Cerebral cortex (tissue), 2 donors: ENCODE measurements around the gene MVD.

GRCh38 chr16:87982783-87983266, 31.6 kb downstream of the BANP start:
- PRO-cap, 2 experiments = no peak in any of the 2 experiments

GRCh38 chr16:88170512-88170825, 212.3 kb upstream of the ZNF469 start:
- PRO-cap, 2 experiments = no peak in any of the 2 experiments

GRCh38 chr16:88234231-88235436, 148.1 kb upstream of the ZNF469 start:
- PRO-cap, 2 experiments = no peak in any of the 2 experiments

DNA sequence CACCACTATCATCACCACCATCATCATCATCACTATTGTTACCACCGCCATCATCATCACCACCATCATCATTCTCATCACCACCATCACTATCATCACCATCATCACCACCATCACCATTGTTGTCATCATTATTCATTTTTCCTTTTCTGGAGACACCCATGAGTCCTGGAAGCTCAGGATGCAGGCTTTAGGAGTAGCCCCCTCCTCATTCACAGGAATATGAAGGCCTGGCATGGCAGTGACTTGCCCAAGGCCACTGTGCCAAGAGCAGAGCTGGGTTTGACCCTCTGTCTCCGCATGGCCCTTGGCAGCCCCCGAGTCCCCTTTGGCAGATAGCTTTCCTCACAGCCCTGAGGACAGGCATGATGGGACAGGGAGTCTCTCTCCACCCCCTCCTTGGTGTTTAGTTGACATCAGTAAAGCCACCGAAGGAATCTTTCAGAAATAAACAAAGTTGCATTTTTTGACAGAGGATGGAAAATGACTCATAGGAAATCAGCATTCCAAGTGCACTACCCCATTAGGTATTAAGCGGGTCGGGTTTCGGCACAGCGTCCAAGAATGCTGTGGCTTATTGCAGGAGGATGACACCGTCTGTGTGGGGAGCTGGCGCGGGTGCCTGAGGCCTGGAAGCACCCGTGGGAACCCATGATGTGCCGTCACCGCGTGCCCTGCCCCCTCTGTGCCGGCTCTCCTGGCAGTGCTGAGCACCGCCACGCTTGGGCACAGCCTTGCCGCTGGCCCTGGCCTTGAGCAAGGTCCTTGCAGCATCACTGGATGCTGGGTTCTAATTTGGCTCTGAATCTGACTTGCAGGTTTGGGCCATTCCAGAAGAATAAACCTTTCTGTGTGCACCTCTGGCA, 50.8 kb upstream of the ZNF469 start:
- PRO-cap, 2 experiments = no peak in any of the 2 experiments

DNA sequence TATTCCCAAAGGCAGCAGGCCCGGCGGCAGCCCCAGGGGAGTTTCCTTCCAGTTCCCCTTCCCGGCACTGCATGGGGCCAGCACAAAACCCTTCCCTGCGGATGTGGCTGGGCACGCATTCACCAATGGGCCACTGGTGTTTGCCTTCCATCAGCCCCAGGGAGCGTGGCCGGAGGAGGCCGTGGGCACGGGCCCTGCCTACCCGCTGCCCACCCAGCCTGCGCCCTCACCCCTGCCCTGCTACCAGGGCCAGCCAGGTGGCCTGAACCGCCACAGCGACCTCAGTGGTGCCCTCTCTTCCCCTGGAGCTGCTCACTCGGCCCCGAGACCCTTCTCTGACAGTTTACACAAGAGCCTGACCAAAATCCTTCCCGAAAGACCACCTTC, 24.8 kb upstream of the ZFPM1 start:
- PRO-cap, 2 experiments = no peak in any of the 2 experiments

DNA sequence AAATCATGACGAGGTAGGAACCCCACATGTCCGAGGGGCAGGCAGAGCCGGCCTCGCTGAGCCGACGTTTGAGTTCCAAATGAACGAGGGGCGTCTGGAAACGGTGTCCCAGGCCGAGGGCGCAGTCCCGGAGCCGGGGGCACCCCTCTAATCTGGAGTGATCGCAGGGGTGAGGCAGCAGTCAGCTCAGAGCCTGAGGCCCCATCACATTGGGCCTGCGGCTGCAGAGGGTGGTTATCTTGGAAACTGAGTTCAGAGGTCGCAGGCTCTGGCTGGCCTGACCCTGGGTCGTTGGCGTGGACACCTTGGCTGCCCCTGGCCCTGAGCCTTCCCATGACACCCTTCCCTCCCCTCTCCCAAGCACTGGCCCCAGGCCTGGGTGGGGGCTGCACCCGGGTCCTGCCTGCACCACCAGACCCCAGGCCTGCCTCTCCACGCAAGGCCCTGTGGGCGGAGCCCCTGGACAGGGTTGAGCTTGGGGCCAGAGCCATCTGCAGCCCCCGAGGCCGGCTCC, 45.5 kb downstream of the ZFPM1 start:
- PRO-cap, 2 experiments = no peak in any of the 2 experiments

DNA sequence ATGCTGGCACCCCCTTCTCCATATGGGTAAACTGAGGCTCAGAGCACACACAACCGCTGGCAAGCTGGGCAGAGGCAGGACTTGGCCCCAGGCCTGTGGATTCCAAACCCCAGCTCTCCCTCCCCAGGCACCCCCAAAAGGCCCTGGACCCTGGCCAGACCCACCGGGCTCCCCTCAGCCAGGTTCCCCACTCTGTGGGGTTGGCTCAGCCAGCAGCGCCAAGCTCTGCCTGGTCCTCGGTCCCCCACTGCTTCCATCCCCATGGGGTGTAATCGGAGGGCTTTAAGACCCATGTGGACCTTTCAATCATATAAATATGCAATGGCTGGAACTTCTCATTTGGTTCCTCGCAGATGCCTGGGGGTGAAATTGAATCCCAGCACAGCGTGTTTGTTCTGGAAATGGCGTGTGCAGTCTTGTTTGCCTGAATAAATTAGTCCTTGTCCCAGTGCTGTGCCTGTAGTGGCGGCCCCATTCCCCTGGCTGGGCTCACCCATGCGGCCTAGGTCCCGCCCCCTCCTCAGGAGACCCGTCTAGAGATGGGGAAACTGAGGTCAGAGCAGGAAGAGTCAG, 57.2 kb downstream of the ZFPM1 start:
- PRO-cap, 2 experiments = no peak in any of the 2 experiments

DNA sequence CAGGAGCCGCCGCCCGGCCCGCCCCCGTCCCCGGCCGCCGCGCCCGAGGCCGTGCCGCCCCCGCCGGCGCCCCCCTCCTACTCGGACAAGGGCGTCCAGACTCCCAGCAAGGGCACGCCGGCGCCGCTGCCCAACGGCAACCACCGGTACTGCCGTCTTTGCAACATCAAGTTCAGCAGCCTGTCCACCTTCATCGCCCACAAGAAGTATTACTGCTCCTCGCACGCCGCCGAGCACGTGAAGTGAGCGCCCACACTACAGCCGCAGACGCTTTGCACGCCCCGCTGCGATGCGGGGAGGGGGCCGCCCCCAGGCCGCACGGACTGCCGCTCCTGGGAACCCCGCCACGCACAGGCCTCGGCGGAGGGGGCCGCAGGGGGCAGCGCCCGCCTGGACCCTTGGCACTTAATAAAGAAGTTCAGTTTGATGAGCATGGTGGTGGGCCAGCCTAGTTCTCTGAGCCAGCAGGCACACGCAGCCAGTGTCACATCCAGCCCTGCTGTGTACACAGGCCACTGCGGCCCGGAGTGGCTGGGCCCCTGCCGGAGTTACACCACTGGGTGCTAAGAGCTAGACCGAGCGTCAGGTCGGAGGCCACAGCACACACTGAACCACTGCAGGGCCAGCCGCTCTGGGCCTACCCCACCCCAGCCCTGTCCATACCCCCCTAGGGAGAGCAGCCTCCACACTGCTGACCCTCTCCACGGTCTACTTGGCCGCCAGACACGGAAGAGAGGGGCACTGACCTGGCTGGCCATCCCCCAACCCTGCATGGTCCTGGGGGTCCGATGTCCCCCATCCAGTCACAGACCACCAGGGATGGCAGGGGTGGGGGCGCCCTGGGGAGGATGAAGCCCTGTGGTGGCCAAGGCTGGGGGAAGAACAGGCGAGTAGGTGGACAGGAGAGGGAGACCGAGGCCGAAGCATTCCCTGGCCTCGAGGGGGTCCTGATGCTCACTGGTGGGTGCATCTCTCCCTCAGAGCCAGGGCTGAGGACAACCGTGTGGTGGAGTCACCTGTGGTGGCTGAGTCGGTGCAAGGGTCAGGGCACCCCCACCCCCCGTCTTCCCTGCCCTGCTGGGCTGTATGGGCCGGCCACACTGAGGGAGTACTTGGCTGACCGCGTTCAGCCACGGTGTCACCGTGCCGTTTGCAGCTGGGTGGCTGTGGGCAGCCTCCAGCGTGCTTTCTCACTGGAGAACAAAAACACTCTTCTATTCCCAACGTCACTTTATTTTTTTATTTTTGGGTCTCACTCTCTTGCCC, 35.0 kb upstream of the ZC3H18 start:
- PRO-cap, 2 experiments = no peak in any of the 2 experiments

DNA sequence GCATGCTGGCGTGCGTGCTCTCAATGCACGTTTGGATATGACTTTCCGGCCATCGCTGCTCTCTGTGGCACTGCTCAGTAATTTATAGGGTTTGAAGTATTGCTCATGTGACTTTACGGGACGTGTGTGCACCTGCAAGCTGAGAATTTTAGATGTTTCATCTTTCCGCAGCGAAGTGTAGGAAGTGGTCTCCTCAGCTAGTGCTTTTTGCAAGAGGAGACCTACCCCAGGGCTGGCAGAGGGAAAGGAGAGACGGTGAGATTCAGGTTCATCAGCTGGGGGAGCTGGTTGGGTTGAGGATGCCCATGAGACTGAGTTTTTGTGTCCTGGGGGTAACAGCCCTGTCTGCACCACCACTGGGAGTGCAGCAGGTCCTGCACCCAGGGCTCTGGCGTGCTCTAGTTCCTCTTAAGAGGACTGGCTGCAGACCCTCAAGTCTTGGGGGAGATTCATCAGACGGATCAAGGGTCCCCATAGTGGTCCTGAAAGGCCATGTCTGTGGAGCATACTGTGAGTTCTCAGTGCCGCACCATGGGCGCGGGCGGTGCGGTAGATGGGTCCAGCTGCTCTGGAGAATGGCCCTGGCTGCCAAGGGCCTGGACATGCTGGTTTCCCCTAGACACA, 8.9 kb downstream of the ZC3H18 start:
- PRO-cap, 2 experiments = no peak in any of the 2 experiments

DNA sequence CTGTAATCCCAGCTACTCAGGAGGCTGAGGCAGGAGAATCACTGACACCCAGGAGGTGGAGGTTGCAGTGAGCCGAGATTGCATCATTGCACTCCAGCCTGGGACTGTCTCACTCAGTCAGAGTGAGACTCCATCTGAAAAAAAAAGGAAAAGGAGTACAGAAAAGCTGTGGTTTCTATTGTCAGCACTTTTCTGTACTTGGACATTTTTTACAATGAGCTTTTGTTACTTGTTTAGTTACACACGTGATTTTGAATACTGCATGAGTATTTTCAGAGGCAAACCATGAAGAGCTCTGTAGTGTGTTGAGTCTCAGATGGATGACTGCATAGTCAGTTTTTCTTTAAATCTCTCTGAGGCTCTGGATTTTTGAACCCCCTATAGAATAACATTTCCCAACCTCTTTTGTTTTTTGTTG, 26.3 kb downstream of the ZC3H18 start:
- PRO-cap, 2 experiments = peak in 1 of 2 experiments; most common plus-strand start position 308 of the sequence (in 1); most common minus-strand start position 136 of the sequence (in 1)

DNA sequence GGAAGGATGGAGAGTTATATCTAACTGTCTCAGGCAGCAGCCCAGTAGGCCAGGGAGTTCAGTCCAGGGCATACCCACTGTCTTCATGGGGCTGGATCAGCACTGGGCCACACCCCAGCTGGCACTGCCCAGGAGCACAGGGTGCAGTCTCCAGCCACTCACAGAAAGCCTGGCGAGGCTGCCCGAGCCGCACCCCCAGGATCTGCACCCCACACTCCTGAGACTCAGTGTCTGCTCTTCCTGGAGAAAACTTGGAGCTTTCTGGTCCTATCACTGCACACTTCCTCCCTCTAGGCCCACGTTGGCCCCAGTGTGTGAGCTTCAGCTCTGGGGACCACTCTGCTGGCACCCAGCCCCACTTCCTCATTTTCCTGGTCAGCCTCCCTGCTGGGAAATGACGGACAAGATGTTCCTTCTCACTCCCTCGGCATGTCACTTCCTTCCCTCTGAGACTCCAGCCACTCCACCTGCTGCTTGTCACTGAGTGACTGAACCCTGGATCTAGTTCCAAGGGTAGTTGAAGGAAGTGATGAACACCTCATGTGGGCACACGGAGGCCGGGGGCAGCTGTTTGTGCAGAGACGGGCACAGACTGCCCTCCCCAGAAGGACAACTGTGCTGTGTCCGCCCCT, 28.9 kb downstream of the ZC3H18 start:
- PRO-cap, 2 experiments = peak in 1 of 2 experiments; most common plus-strand start position 504 of the sequence (in 1); most common minus-strand start position 341 of the sequence (in 1)

DNA sequence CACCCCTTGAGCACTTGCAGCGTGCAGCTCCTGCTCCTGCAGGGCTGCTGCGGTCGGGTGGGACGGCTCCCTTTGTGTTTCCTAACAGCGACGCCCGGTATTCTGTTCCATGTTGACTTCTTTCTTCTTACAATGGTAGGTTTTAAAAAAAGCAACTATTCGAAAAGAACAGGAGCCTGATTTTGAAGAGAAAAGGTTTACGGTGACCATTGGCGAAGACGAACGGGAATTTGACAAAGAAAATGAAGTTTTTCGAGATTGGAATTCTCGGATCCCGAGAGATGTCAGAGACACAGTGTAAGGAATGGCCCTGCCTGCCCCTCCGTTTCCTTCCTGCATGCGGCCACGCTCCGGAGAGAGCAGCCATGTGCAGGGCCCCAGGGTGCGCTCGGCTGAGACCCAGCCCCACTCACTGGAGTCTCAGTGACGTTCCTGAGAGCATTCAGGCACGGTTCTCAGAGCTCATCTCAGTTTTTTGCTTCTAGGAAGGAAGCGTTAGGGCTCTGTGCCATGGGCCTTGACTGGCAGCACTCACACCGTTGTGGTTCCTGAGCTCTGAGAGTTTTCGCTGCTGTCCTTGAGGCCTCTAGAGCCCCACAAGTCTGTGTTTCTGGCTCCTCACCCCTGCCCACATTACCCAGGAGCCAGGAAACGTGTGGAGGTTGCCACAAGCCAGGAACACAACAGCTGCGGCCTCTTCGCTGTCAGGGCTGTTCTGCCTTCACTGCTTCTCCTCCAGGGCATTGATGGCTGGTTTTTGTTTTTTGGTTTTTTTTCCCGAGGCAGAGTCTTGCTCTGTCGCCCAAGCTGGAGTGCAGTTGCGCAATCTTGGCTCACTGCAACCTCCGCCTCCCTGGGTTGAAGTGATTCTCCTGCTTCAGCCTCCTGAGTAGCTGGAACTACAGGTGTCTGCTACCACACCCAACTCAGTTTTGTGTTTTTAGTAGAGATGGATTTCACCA, 29.7 kb downstream of the ZC3H18 start:
- PRO-cap, 2 experiments = no peak in any of the 2 experiments

DNA sequence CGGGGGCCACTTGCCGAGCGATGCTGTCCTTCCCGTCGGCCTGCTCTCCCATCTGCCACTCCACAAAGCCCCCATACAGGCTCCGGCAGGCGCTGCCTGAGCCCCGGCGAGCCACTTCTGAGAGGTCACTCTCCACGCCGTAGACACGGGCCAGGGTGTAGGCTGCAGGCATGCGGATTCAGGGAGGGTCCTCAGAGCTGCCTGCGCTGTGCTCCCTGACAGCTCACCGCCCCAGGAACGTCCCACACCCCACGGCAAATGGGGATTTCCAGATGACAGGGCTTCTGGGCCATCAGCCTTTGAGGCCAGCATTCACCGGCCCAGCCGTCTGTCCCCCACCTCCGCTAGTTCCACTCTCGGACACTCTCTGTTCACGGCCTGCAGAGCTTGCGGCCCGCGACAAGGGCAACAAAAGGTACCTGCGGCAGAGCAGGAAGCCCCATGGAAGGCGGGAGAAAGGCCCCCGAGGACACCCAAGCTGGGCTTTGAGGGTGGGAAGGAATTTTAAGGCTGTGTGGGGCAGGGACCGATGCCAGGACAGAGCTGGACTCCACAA, 5.4 kb upstream of the CYBA start:
- PRO-cap, 2 experiments = no peak in any of the 2 experiments

GRCh38 chr16:88662683-88663763, at the start of gene MVD:
TSS of gene MVD (minus strand) at chr16:88663091.
- PRO-cap, 2 experiments = peak in 1 of 2 experiments; most common plus-strand start chr16:88663346 (in 1); most common minus-strand start chr16:88663148 (in 1)

GRCh38 chr16:88691769-88692613, 5.7 kb upstream of the SNAI3 start:
- PRO-cap, 2 experiments = peak in 1 of 2 experiments; most common plus-strand start chr16:88692146 (in 1)

GRCh38 chr16:88716480-88717563, 10.5 kb downstream of the CTU2 start:
- PRO-cap, 2 experiments = no peak in any of the 2 experiments

GRCh38 chr16:88779500-88780729, 5.1 kb downstream of the PIEZO1 start:
- PRO-cap, 2 experiments = no peak in any of the 2 experiments

DNA sequence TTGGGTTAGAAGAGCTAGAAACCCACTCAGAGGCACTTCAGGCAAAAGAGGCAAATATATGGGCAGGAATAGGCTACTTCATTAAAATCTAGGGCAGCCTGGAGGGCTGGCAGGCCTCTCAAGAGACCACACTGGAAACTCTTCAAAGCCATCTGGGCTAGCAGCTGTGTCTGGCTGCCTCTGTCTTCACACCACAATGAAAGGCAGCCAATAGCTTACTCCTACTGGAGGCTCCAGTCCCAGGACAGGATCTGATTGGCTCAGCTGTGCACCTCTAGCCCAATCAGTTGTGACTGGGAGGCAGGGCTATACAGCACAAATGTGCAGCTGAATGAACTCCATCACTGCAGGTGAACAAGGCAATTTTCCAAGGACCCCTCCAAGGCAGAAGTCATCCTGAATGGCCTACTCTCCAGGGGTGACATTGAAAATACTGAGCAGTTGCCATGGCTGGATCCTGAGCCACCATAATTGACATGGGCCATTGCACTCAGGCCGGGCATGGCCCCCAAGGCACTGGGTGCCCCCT, 4.5 kb upstream of the CDT1 start:
- PRO-cap, 2 experiments = no peak in any of the 2 experiments

GRCh38 chr16:88810018-88810594, 1.6 kb downstream of the APRT start:
- PRO-cap, 2 experiments = no peak in any of the 2 experiments

DNA sequence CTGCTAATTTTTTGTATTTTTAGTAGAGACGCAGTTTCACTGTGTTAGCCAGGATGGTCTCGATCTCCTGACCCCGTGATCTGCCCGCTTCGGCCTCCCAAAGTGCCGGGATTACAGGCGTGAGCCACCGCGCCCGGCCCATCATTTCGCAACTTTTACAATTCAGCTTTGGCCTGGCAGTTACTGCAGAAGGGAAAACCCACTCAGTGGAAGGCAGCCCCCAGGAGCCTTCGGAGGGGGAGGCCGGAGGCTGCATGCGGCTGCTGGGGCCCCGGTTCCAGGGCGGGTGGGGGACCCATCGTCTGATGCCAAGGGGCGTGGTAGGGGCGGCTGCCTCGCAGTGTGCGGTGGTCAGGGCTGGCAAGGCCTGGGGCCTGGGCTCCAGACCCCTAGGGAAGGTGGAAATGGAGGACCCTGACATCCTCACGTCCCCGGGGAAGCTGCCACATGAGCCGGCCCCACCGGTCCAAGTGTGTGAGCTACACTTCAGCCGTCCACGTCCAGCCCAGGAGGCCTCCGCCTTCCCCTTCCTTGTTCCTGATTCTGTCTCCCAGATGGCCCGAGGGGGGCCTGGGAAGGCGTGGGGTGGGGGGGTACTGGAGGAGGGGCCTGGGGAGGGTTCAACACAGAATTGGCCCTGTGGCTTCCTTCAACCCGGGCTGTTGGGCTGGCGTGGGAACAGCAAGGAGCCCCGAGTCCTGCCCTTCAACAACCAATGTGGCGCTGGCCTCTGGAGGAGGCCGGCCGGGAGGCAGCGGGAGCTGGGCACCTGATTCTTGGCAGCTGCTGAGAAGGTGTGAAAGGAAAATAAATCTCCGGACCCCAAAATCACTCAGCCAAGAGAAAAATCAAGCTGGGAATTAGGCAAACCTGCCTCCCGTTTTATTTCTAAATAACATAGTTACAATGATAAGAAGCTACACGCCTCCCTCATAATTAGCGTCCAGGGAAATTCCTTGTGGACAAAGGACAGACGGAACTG, 1.4 kb upstream of the APRT start:
- PRO-cap, 2 experiments = no peak in any of the 2 experiments